HT1080 (cell line): ENCODE measurements around the genes MYO1C and SERPINF1.

GRCh38 chr17:1181282-1182361 lies 1.8 kb upstream of the ABR start:
RAMPAGE:
- cytosol, long total RNA = no peak
- long total RNA = no peak
- nucleus, long total RNA = no peak

GRCh38 chr17:1230011-1230424 lies 40.2 kb upstream of the BHLHA9 start:
RAMPAGE:
- cytosol, long total RNA = no peak
- long total RNA = no peak
- nucleus, long total RNA = no peak

DNA sequence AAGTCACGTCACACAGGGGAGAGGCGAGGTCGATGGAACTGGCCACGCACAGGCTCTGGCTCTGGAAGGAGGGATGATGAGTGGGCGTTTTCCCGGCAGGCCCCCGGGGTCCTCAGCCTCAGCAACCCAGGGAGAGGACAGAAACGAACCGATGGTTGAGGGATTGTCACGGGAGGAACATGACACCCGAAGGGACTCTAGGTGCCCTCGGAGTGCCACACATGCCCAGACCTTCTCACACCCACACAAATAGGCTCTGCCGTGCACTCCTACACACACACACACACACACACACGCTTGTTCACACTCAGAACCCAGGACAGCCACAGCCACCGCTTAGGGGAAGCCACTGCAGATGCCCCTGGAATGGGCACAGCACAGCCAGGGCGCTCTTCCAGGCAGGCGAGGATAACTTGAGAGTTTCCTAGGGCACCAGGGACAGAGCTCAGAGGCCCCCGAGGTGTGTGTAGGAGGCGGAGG lies 20.8 kb downstream of the TRARG1 start:
RAMPAGE:
- cytosol, long total RNA = no peak
- long total RNA = no peak
- nucleus, long total RNA = no peak

RAMPAGE:
- cytosol, long total RNA = no peak
- long total RNA = no peak
- nucleus, long total RNA = no peak
These were observed 21.4 kb upstream of the YWHAE start for GRCh38 chr17:1421432-1421873.

DNA sequence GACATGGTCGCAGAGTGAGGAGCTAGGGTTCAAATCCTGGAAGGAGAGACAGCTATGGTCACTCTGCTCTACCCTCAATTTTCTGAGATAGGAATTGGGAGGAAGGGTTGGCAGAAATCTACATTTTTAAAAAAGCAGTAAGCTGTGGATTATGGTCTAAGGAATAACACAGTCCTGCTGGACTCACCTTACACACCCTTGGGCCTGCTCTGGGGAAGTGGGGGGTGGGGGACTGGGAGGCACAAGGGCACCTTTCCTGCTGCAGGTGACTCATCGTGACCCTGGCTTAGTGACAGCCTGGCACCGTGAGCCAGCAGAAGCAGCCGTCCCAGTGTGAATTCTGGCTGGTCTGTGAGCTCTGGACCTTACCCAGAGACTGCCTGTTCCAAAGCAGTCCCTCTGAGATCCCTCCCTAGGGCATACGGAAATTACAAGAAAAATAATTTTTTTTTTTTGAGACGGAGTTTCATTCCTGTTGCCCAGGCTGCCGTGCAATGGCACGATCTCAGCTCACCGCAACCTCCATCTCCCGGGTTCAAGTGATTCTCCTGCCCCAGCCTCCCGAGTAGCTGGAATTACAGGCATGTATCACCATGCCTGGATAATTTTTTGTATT lies 4.2 kb upstream of the CRK start:
RAMPAGE:
- cytosol, long total RNA = no peak
- long total RNA = no peak
- nucleus, long total RNA = no peak

GRCh38 chr17:1463169-1463783 lies 7.2 kb upstream of the CRK start:
RAMPAGE:
- cytosol, long total RNA = no peak
- long total RNA = no peak
- nucleus, long total RNA = no peak

RAMPAGE:
- cytosol, long total RNA = no peak
- long total RNA = no peak
- nucleus, long total RNA = no peak
These were observed 11.9 kb upstream of the CRK start for GRCh38 chr17:1467802-1468379.

DNA sequence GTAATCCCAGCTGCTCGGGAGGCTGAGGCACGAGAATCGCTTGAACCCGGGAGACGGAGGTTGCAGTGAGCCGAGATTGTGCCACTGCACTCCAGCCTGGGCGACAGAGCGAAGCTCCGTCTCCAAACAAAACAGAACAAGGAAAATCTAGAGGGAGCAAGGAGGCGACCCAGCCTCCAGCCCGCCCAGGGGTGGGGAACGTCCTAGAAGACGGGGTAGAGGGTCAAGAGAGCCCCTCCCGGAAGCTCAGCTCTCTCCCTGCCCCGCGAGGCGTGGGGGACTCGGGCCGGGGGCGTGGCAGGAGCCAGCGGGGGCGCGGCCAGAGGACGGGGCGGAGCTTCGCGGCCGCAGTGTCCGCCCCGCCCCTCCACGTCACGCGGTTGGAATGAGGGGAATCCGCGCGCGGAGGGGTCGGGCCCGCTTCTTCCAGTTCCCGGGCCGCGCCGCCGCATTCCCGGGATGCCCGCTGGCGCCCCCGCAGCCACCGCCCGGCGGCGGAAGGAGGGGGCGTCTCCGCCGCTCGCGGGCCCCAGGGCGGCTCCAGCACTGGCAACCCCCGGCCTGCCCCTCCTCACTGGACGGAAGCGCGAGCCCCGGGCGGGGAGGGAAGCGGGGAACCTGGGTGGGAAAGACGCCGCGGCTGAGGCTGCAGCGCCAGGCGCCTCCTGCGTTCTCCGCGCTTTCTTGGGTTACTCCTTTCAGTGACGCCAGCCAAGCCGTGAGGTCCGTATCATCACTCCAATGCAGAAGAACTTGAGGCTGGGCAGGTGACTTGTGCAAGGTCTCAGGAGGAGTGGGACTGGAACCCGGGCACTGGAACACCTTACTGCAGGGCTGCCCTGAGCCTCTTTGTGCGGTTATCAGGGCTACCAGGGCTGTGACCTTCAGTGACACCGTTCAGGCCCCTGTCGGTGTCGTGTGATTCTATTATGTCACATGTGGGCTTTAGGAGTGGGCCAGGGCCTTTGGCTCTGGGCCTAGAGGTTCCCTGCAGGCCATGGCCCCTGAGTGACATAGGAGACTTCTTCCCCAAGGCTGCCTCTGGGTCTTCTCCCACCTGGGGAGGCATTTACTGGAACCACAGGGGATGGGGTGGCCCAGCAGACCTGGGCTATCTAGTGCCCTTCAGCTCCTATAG lies 4.3 kb downstream of the MYO1C start:
RAMPAGE:
- cytosol, long total RNA = no peak
- long total RNA = no peak
- nucleus, long total RNA = no peak

DNA sequence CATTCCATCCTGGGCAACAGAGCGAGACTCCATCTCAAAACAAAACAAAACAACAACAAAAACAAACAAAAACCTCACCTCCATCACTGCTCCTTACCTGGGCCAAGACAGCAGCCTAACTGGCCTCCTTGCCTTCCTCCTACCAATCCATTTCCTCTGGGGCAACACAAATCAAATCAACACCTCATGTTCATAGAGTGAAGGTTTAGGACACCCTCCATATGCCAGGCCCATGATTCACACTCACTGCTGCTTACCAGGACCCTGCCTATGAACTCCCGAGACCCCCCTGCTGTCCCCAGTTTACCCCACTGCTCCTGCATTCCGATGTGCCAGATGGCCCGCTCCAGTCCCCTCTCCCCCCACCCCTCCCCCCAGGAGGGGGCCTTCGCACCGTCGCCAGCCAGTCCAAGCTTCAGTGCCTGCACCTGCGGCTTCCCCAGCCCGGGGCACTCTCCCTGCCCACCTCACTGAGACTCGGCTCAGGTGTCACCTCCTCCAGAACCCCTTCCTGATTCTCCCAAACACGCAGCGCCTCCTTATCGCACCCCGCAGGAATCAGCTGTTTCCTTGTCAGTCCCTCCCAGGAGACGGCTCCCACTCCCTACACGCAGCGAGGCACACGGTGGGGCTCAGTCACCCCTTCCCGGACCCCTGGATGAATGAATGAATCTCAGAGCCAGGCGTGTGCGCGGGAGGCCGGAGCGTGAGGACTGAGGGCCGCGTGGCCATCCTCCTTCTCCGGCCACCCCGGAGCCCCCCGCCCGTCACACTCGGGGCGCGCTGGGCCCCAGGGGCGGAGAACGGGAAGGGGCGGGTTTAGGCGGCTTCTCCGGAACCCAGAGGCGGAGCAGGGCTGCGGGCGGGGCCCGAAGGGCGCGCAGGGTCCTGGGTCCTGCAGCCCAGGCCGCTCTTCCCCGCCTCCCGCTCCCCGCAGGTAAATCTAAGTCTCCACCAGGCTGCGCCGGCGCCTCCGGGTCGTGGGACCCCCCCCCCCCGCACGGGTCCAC lies 1.7 kb downstream of the MYO1C start:
RAMPAGE:
- cytosol, long total RNA = no peak
- long total RNA = no peak
- nucleus, long total RNA = no peak

DNA sequence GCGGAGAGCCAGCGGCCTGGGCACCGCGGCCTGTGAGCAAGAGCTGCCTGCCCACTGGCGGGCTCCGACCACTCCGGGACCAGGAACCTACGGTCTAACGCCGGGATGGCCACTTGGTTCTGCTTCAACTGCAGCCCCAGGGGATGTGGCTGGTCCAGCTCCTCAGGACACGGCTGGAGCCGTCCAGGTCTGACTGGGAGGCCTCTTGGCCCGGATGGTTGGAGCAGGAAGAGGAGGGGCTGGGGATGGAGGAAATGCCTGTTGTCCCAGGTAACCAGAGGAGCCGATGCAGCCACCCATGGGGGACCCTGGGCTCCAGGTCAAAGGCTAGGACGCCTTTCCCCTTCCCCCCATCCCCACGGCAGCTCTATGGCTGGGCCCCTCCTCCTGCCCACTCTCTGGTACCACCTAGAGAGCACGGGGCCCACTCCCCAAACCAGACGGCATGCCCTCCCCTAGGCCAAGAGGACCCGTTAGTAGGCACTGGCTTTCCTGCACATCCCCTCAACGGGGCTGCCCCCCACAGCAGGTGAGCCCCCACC lies at the start of gene MYO1C:
Gene MYO1C (minus strand): TSS at position 191 of the 542 bp plus-strand sequence.
RAMPAGE:
- cytosol, long total RNA = no peak
- long total RNA = no peak
- nucleus, long total RNA = no peak

GRCh38 chr17:1563823-1564425 lies 1.3 kb upstream of the PITPNA start:
RAMPAGE:
- cytosol, long total RNA = no peak
- long total RNA = no peak
- nucleus, long total RNA = no peak

GRCh38 chr17:1620720-1621641 lies 7.7 kb downstream of the SLC43A2 start:
RAMPAGE:
- cytosol, long total RNA = no peak
- long total RNA = no peak
- nucleus, long total RNA = no peak

DNA sequence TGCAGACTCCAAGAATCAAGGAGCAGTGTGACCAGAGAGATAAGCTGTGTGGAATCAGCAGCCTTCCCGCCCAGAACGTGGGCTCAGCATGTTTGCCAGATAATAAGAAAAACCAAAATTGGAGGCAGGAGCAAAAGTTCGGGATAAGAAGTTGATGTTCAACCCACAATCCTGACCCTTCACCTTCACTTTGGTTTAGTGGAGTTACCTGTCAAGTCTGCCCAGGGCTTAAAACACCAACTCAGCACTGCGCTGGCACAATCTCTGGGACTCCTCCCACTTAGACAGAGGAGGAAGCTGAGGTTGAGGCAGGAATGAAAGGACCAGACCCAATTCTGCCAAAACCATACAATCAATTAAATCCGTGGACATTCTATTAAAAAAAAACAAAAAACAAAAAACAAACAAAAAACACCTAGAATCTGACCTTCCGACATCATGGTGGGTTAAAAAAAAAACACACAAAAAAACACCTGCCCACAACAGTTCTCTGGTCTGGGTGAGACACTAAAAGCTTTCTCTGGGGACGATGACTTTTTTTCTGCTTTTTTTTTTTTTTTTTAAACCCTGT lies 2.9 kb downstream of the SLC43A2 start:
RAMPAGE:
- cytosol, long total RNA = no peak
- long total RNA = no peak
- nucleus, long total RNA = no peak

GRCh38 chr17:1628090-1628209 lies 684 bp downstream of the SLC43A2 start:
RAMPAGE:
- cytosol, long total RNA = no peak
- long total RNA = no peak
- nucleus, long total RNA = no peak

DNA sequence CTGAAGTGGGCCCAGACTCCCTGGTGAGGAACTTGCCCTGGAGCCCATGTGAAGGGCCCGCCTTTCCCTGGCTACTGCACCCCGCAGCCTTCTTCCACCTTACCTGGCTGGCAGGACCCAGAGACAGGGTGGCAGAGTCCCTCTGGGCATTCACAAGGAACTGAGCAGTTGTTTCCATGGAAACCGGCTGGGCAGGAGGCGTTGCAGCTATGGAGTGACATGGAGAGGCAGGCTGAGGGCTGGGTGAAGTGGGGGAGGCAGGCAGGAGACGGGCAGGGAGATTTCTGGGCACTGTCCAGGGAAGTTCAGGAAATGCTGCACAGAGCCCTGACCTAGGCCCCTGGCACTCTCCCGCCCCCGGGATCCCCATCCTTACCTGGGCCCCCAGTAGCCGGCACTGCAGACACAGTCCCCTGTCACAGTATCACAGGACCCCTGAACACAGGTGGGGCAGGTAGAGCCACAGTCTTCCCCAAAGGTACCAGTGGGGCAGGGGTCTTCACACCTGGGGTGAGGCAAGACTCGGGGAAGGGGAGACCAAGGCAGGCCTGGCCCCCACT lies 5.9 kb downstream of the SCARF1 start:
RAMPAGE:
- cytosol, long total RNA = no peak
- long total RNA = no peak
- nucleus, long total RNA = no peak

RAMPAGE:
- cytosol, long total RNA = no peak
- long total RNA = no peak
- nucleus, long total RNA = no peak
These were observed 545 bp downstream of the SCARF1 start for GRCh38 chr17:1644827-1645546.

RAMPAGE:
- cytosol, long total RNA = no peak
- long total RNA = no peak
- nucleus, long total RNA = no peak
These were observed 2.5 kb upstream of the TLCD2 start for GRCh38 chr17:1712561-1713095.

DNA sequence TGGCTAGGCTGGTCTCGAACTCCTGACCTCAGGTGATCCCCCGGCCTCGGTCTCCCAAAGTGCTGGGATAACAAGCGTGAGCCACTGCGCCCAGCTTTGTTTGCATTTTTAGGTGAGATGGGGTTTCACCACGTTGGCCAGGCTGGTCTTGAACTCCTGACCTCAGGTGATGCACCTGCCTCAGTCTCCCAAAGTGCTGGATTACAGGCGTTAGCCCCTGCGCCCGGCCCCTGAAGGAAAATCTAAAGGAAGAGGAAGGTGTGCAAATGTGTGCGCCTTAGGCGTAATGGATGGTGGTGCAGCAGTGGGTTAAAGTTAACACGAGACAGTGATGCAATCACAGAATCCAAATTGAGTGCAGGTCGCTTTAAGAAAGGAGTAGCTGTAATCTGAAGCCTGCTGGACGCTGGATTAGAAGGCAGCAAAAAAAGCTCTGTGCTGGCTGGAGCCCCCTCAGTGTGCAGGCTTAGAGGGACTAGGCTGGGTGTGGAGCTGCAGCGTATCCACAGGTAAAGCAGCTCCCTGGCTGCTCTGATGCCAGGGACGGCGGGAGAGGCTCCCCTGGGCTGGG lies at the start of gene SERPINF1:
Gene SERPINF1 (plus strand): TSS at position 456 of the 571 bp plus-strand sequence.
RAMPAGE:
- cytosol, long total RNA = no peak
- long total RNA = no peak
- nucleus, long total RNA = no peak

DNA sequence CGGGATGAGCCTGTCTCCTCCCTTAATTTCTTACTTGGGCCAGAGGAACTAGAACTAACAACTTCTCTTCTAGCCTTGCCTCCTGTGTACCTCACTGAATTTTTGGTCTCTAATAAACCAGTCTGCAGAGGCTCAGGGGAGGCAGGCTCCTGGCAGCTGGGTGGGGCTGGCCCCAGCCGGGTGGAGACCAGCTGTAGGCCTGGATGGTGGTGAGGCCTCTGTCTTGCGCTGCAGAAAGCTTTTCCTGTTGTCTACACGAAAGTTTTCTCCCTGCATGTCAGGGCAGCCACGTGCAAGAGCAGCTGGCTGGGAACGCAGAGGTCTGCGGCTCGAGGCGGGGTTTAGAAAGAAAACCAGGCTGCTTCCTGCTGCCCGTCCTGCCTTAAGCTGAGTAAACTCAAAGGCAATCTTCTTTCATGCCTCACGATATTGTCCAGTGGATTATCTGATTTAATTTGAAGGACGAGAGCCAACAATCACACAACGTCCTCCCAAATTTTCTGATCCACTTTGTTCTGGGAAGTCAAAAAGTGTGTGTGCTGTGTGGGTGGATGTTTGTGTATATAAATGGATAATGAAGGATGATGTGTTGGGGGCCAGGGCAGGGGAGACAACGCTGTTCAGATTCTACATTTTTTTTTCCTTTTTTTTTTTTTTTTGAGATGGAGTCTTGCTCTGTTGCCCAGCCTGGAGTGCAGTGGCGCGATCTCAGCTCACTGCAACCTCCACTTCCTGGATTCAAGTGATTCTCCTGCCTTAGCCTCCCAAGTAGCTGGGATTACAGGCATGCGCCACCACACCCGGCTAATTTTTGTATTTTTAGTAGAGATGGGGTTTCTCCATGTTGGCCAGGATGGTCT lies 2.6 kb downstream of the SERPINF1 start:
RAMPAGE:
- cytosol, long total RNA = no peak
- long total RNA = no peak
- nucleus, long total RNA = no peak

DNA sequence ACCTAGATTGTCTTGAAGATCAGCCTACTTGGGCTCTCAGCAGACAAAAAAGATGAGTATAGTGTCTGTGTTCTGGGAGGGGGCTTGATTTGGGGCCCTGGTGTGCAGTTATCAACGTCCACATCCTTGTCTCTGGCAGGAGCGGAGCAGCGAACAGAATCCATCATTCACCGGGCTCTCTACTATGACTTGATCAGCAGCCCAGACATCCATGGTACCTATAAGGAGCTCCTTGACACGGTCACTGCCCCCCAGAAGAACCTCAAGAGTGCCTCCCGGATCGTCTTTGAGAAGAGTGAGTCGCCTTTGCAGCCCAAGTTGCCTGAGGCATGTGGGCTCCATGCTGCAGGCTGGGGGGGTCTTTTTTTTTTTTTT lies 9.0 kb downstream of the SERPINF1 start:
RAMPAGE:
- cytosol, long total RNA = no peak
- long total RNA = no peak
- nucleus, long total RNA = no peak